SK-N-SH (cell line): ENCODE measurements around the gene OGA.

GRCh38 chr10:99612456-99612902 lies 7.8 kb downstream of the SLC25A28 start:
- RRBS: no CpG with 5 or more reads among the region's 5 CpGs
CAGE:
- cytosol, long polyA plus RNA: no peak
- long polyA plus RNA: no peak
- nucleus, long polyA plus RNA: no peak

DNA sequence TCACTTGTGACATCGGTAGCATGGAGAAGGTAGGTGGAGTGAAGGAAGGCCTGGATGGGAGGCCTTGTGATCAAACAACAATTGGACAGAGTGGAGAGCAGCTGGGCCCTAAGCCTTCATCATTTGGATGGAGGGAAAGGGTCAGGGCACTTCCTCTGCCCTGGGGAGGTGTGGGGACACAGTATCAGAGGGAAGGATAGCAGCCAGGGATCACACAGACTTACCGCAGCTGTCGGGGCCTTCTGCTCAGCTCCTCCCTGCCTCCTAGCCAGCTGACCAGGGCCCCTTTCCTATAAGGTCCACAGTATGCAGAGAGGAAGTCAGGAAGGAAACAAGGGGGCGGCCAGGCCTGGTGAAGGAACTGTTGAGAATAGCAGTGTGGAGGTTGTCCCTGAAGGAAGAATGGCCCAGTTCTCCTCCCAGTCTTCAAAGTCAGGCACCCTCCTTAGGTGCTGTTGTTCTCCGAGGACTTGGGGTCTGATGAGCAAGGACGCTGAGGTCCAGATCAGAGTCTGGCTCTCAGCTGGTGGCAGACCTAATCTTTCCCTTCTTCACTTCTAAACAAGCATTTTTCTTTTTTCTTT lies 62.1 kb downstream of the ABCC2 start:
- RRBS: no CpG with 5 or more reads among the region's 6 CpGs
CAGE:
- cytosol, long polyA plus RNA: no peak
- long polyA plus RNA: no peak
- nucleus, long polyA plus RNA: no peak

DNA sequence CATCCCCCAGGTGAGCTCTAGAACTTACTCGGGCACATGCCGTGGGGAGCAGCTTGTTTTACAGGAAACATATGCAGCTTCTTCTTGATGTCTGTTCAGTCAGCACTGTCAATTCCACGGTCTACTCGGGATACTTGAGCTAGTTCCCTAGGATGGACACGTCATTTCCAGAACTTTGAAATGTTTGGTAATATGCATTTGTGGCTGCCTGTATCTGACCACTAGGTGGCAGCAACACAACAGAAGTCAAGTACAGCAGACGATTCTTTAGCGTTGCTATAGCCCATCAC lies 63.3 kb downstream of the ABCC2 start:
- RRBS: no CpG with 5 or more reads among the region's 7 CpGs
CAGE:
- cytosol, long polyA plus RNA: no peak
- long polyA plus RNA: no peak
- nucleus, long polyA plus RNA: no peak

DNA sequence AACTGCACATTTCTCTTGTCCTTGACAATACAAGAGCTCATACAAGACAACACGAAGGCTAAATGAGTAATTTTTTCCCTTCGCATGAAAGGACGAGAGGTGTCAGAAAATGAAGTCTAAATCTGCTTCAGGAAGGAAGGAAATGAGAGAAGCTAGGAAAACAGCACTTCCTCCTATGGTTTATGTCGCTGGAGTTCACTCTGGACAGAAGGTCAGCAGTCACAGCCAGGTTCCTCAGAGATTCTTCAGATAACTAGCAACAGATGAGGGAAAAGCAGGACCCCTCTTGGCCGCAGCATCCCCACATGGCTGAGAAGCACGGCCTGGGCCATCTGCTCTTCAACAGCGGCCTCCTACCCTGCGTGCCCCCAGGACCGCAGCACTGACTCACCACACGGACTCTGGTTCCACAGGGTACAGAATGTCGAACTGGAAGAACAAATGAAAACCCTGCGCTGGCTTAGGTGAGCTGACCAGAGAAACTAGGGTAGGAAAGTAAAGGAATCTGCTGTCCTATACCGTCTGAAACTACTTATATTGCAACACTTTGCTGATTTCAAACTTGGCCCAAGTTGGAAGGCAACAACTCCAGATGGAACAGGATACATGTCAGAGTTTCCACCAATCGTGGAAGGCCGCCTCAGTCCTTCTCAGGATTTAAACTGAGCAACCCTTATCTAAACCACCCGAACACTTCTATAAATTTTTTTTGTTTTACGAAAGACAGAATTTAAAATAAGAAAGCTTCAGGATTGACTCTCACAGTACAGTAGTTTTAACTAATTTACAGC lies 26.3 kb downstream of the DNMBP start:
- RRBS: no CpG with 5 or more reads among the region's 17 CpGs
CAGE:
- cytosol, long polyA plus RNA: no peak
- long polyA plus RNA: no peak
- nucleus, long polyA plus RNA: no peak

- RRBS: no CpG with 5 or more reads among the region's 6 CpGs
CAGE:
- cytosol, long polyA plus RNA: no peak
- long polyA plus RNA: no peak
- nucleus, long polyA plus RNA: no peak
These were observed 35.7 kb downstream of the CPN1 start for GRCh38 chr10:100046013-100046423.

- RRBS: no CpG with 5 or more reads among the region's 3 CpGs
CAGE:
- cytosol, long polyA plus RNA: no peak
- long polyA plus RNA: no peak
- nucleus, long polyA plus RNA: no peak
These were observed 19.7 kb upstream of the CPN1 start for GRCh38 chr10:100101383-100101733.

DNA sequence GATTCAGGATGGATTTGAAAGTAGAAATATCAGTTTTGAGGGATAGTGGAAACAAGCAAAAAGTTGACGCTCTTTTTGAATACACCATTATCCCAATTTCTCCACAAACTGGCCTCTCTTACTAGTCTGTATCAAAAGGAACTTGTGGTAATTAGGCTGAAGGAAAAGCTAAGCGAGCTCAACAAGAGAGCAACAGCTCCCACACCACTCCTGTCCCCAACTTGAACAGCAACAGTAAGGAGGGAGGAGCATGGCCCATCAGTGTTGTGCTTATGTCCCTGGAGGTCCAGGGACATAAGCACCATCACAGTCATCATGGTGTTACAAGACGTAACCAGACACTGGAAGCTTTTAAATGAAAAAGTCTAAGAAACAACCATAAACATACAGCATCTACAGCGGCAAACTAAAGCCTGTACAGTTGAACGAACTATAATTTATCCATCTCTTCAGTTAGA lies 1.0 kb downstream of the ERLIN1 start:
- RRBS: no CpG with 5 or more reads among the region's 5 CpGs
CAGE:
- cytosol, long polyA plus RNA: no peak
- long polyA plus RNA: no peak
- nucleus, long polyA plus RNA: no peak

GRCh38 chr10:100276129-100276474 lies 8.7 kb upstream of the CWF19L1 start:
- RRBS: no CpG with 5 or more reads among the region's 12 CpGs
CAGE:
- cytosol, long polyA plus RNA: no peak
- long polyA plus RNA: no peak
- nucleus, long polyA plus RNA: no peak

GRCh38 chr10:100353576-100354190 lies 6.7 kb downstream of the SCD start:
- RRBS: no CpG with 5 or more reads among the region's 4 CpGs
CAGE:
- cytosol, long polyA plus RNA: no peak
- long polyA plus RNA: no peak
- nucleus, long polyA plus RNA: no peak

DNA sequence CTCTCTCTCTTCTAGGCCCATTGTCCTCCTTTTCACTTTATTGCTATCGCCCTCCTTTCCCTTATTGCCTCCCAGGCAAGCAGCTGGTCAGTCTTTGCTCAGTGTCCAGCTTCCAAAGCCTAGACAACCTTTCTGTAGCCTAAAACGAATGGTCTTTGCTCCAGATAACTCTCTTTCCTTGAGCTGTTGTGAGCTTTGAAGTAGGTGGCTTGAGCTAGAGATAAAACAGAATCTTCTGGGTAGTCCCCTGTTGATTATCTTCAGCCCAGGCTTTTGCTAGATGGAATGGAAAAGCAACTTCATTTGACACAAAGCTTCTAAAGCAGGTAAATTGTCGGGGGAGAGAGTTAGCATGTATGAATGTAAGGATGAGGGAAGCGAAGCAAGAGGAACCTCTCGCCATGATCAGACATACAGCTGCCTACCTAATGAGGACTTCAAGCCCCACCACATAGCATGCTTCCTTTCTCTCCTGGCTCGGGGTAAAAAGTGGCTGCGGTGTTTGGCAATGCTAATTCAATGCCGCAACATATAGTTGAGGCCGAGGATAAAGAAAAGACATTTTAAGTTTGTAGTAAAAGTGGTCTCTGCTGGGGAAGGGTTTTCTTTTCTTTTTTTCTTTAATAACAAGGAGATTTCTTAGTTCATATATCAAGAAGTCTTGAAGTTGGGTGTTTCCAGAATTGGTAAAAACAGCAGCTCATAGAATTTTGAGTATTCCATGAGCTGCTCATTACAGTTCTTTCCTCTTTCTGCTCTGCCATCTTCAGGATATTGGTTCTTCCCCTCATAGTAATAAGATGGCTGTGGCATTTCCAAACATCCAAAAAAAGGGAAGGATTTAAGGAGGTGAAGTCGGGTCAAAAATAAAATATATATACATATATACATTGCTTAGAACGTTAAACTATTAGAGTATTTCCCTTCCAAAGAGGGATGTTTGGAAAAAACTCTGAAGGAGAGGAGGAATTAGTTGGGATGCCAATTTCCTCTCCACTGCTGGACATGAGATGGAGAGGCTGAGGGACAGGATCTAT lies 14.4 kb downstream of the SCD start:
- RRBS: no CpG with 5 or more reads among the region's 11 CpGs
CAGE:
- cytosol, long polyA plus RNA: no peak
- long polyA plus RNA: no peak
- nucleus, long polyA plus RNA: no peak

GRCh38 chr10:100739688-100740463 lies 5.5 kb upstream of the PAX2 start:
- RRBS: 4% methylated on average over 28 of the region's 44 CpGs
CAGE:
- cytosol, long polyA plus RNA: no peak
- long polyA plus RNA: no peak
- nucleus, long polyA plus RNA: no peak

- RRBS: no CpG with 5 or more reads among the region's 11 CpGs
CAGE:
- cytosol, long polyA plus RNA: no peak
- long polyA plus RNA: no peak
- nucleus, long polyA plus RNA: no peak
These were observed 11.6 kb downstream of the SLF2 start for GRCh38 chr10:100923911-100925141.

GRCh38 chr10:100984154-100984691 lies 3.1 kb downstream of the MRPL43 start:
- RRBS: no CpG with 5 or more reads among the region's 3 CpGs
CAGE:
- cytosol, long polyA plus RNA: no peak
- long polyA plus RNA: no peak
- nucleus, long polyA plus RNA: no peak

DNA sequence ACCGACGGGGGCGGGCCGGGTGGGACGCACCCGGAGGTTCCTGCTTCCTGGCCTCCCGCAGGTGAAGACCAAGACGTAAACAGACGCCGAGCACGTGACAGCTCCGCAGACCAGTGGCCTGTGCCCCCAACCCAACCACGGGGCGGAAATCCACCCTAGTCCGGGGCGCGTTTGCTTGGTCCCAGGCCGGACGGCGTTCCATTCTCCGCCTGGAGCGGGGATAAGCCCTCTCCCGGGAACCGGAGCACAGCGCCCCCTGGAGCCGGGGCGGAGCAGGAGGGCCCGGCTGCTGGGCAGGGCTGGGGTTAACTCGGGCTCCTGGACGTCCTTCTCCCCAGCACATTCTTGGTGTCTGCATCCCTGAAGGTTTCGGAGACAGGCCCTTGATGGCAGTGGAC lies 2.0 kb upstream of the LZTS2 start:
- RRBS: 3% methylated on average over 9 of the region's 31 CpGs
CAGE:
- cytosol, long polyA plus RNA: no peak
- long polyA plus RNA: no peak
- nucleus, long polyA plus RNA: no peak

- RRBS: no CpG with 5 or more reads among the region's 34 CpGs
CAGE:
- cytosol, long polyA plus RNA: no peak
- long polyA plus RNA: no peak
- nucleus, long polyA plus RNA: no peak
These were observed 1.2 kb upstream of the KAZALD1 start for GRCh38 chr10:101060515-101061060.

DNA sequence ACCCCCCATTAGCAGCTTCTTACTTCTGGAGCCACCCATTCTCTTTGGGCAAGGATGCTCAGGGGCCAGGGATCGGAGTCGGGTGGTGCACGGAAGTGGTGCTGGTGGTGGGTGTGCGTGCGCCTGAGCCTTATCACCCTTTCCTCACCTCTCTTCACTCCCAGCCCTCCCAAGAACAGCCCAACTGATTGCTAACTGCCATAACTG lies 286 bp downstream of the KAZALD1 start:
- RRBS: no CpG with 5 or more reads among the region's 5 CpGs
CAGE:
- cytosol, long polyA plus RNA: no peak
- long polyA plus RNA: no peak
- nucleus, long polyA plus RNA: no peak

DNA sequence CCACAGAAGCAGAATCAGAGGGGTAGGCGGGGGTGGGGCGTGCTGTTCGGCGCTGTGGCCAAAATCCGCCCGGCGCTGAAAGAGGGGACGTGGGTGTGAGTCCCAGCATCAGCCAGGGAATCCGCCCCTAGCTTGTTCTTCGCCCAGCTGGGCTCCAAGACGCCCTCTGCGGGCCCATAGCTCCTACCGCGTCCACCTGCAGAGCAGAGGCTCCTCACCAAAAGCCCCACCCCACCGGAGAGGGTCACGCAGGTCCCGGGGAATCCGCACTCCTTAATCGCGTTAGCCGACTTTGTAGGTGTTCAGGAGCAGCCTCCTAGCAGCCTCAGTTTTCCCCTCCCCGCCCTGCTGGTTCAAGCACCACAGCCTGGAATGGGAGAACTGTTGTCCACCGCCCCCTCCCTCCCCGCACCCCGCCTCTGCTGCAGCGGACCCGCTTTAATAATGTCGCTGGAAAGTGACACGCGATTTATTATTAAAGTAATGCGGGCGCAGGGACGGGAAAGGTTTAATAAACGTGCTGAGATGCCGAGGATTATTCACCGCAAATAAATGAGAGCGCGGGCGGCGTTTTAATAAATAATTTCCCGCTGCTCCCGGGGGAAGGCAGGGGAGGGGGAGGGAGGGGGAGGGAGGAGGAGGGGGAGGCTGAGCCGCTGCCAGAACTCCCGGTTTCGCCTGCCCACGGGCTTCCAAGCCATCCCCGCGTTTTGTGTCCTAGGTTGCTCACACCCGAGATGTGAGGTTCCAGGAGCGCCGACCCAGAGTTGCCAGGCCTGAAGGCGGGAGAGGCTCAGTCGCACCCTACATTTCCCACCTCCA lies 4.9 kb downstream of the KAZALD1 start:
- RRBS: 26% methylated on average over 8 of the region's 53 CpGs
CAGE:
- cytosol, long polyA plus RNA: no peak
- long polyA plus RNA: no peak
- nucleus, long polyA plus RNA: no peak

- RRBS: 70% methylated on average over 16 of the region's 74 CpGs
CAGE:
- cytosol, long polyA plus RNA: no peak
- long polyA plus RNA: no peak
- nucleus, long polyA plus RNA: no peak
These were observed 7.2 kb upstream of the LBX1 start for GRCh38 chr10:101235986-101237379.

DNA sequence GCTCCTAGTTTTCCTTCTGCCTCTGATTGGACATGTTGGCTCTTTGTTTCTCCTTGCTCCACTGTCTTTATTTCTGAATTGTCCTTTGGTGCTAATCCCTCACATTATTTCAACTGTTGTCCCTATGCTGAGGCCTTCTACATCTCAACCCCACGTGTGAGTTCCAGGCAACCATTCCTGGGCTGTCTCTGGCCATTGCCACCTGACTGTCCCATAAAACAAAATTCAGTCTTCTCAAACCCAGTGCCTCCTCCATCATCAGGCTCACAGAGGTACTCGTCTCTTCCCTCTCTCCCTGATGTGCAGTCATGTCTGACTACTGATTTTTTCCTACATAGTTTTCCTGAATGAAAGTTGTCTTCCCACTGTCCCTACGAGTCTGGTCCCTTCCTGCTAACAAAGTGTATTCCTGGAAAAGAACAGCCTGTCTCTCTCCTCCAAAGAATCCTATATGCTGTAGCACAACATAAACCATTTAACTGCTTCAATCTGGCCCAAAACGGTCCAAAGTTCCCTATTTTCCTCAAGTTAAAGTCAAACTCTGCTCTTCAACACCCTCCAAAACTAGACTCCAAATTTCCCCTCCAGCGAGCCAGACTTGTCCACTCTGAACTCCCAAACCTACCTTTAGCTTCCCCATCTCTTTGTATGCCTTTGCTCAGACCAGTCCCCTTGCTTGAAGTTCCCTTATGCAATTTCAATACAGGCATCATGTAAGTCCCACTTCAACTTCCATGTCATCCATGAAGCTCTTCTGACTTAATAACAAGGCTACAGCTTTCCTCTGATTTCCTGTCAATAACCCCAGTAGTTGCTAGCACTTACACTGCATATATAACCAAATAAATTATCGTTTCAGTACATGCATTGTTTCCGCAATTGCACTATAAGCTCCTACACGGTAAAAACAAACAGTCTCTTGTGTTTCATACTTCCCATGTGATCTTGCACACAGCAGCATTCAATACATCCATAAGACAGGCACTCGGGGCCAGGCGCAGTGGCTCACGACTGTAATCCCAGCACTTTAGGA lies 41.8 kb downstream of the FBXW4 start:
- RRBS: no CpG with 5 or more reads among the region's 11 CpGs
CAGE:
- cytosol, long polyA plus RNA: no peak
- long polyA plus RNA: no peak
- nucleus, long polyA plus RNA: no peak

- RRBS: 1% methylated on average over 12 of the region's 60 CpGs
CAGE:
- cytosol, long polyA plus RNA: start-site peak on the minus strand at chr10:101818386-101818435, 146 and 129 reads in 2 replicates
- long polyA plus RNA: start-site peak on the minus strand at chr10:101818393-101818448, 817 and 171 reads in 2 replicates
- nucleus, long polyA plus RNA: start-site peak on the minus strand at chr10:101818384-101818448, 805 and 1,671 reads in 2 replicates
These were observed at the start of gene OGA for GRCh38 chr10:101817933-101818868. Gene OGA, minus strand, starts transcription at chr10:101818444.